ENCODE results near the genes FBLN5, ATXN3 and CHGA.

DNA sequence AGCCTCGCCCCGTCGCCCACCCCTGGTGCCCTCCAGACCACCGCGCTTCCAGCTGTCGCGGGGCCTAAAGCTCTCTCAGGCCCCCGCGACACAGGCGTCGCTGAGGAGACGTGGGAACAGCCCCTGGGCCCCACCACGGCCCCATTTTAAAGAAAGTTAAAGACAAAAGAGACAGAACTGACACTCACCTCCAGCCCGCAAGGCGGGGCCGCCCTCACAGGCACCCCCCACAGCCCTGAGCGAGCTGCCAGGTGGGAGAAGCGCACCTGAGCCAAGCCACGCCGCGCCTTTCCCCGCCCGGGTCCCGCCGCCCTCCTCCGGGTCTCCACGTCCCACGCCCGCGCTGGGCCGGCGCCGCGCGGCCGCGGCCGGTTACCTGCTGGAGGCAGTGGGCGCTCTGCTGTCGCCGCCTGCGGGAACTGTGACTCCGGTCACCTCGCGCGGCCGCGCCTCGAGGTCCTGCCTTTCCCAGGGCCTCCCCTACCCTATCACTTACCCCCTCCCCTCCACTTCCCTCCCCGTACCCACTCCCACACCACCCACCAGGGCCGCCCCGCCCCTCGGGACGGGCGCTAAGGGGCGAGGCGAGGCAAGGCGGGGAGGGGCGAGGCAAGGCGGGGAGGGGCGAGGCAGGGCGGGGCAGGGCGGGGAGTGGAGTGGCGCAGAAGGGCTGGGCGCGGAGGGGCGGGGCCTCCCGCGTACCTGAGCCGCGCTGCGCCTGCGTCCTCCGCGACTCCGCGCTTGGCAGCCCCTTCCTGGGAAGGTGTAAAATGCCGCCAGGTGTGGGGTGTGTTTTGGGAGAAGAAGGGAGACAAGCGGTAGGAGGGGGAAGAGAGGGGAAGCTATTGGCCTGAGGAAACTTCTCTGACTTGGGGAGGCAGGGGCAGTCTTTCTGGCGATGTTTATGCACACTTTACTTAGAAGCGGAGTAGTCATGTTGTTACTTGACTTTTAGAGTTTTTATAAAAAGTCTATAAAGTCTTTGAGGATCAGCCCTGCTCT is 31.0 kb downstream of the TC2N start:
- PRO-cap, 3 experiments, result no peak in any of the 3 experiments
- RAMPAGE, long total RNA, result no peak

GRCh38 chr14:91875562-91876055 is 8.3 kb upstream of the TC2N start:
- PRO-cap, 3 experiments, result no peak in any of the 3 experiments
- RAMPAGE, long total RNA, result no peak

GRCh38 chr14:91903215-91903656 is 35.9 kb upstream of the TC2N start:
- PRO-cap, 3 experiments, result no peak in any of the 3 experiments
- RAMPAGE, long total RNA, result no peak

GRCh38 chr14:91946892-91947758 is at the start of gene FBLN5:
Gene FBLN5, minus strand, starts transcription at chr14:91947694.
- PRO-cap, 3 experiments, result peak in 2 of 3 experiments; most common minus-strand start chr14:91947669 (in 1)
- RAMPAGE, long total RNA, result no peak

DNA sequence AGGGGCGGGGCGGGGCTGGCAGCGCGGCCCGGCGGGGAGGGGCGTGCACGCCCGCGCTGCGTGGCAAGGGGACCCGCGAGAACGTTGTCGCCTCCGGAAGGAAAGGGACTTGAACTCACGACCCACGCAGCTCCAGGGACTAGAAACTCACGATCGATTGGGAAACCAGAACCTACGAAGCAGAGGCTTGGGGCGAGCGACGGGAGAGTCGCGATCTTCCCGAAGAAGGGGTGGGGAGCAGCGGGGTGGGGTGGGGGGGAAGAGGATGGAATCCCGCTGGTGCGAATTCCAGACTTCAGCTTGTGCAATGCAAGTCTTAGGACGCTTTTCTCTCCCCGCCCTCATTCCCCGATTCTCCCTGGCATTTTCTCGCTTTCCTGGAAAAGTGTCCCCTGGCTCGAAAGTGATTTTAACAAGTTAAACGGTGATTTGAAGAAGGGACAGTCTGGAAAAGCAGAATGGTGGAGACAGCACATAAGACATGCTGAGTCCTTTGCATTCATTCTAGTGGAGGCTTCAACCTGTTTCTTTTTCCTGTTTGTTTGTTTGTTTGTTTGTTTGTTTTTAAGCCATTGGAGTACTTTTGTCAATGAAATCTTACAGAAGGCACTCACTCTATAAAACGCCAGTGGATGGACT is 384 bp upstream of the FBLN5 start:
- PRO-cap, 3 experiments, result no peak in any of the 3 experiments
- RAMPAGE, long total RNA, result no peak

- PRO-cap, 3 experiments, result peak in 2 of 3 experiments; most common plus-strand start chr14:92106689 (in 2); most common minus-strand start chr14:92106592 (in 1)
- RAMPAGE, long total RNA, result start-site peak on the minus strand at chr14:92106559-92106599, 479 and 312 reads in 2 replicates
These were observed at the start of gene ATXN3 for GRCh38 chr14:92106480-92106941. Gene ATXN3, minus strand, starts transcription at chr14:92106582.

GRCh38 chr14:92126735-92127551 is 5.2 kb downstream of the CPSF2 start:
- PRO-cap, 3 experiments, result no peak in any of the 3 experiments
- RAMPAGE, long total RNA, result no peak

- PRO-cap, 3 experiments, result no peak in any of the 3 experiments
- RAMPAGE, long total RNA, result no peak
These were observed 23.3 kb downstream of the SLC24A4 start for GRCh38 chr14:92346220-92346635.

GRCh38 chr14:92500516-92501358 is 12.8 kb upstream of the RIN3 start:
- PRO-cap, 3 experiments, result no peak in any of the 3 experiments
- RAMPAGE, long total RNA, result no peak

- PRO-cap, 3 experiments, result no peak in any of the 3 experiments
- RAMPAGE, long total RNA, result no peak
These were observed 26.1 kb downstream of the RIN3 start for GRCh38 chr14:92539305-92540395.

- PRO-cap, 3 experiments, result no peak in any of the 3 experiments
- RAMPAGE, long total RNA, result no peak
These were observed 36.3 kb downstream of the RIN3 start for GRCh38 chr14:92549839-92550319.

- PRO-cap, 3 experiments, result no peak in any of the 3 experiments
- RAMPAGE, long total RNA, result no peak
These were observed 46.9 kb downstream of the RIN3 start for GRCh38 chr14:92560450-92560821.

DNA sequence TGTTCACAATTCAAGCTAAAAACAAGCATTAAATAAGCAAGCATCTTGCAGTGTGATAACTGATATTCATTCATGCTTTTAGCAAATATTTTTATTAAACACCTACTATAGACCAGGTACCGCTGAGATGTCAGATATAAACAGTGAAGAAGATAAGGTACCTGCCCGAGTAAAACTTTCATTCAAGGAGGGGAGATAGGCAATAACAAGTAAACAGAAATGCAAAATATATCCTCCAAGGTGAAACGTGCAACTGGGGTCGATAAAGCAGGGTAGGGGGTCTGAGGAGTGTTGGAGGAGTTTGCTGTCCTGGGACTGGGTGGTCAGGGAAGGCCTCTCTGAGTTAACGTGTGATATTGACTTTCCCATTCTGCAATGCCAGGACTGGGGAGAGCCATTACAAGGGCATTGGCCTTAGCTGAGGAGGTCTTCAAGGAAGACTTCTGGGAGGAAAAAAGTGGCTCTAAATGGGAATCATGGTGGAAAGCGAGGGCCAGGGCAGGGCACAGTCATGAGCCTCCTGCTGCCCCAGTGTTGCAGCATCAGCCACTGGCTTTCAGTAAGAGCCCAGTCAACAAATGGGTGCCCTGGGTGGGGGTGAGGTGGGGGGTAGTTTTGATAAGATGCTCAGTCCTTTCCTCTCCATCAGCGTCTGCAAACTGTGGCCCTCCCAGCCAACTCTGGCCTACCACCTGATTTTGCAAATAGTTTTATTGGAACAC is 79.2 kb downstream of the LGMN start:
- PRO-cap, 3 experiments, result no peak in any of the 3 experiments
- RAMPAGE, long total RNA, result no peak

DNA sequence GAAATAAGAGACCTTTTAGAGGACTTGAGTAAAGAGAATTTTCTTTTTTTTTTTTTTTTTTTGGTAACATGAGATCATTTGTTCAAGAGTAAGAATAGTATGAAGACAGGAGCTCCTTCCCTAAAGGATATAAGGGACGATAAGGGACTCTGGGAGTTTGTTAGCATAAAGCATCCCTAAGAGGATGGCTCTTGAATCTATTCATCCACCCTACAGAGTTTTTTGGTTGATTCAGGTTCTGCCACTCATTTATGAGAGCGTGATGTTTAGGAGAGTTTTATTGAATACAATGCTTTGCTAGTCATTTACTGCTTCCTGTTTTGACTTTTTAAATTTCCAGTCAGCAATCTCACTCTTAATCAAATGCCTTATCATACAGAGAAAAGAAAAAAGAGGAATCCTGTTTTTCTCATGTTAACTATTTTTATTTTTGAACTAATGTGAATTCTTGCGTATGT is 21.9 kb upstream of the LGMN start:
- PRO-cap, 3 experiments, result no peak in any of the 3 experiments
- RAMPAGE, long total RNA, result no peak

GRCh38 chr14:92877892-92878170 is 45.1 kb upstream of the CHGA start:
- PRO-cap, 3 experiments, result no peak in any of the 3 experiments
- RAMPAGE, long total RNA, result no peak

GRCh38 chr14:92922796-92923832 is at the start of gene CHGA:
Gene CHGA, plus strand, starts transcription at chr14:92923150.
- PRO-cap, 3 experiments, result no peak in any of the 3 experiments
- RAMPAGE, long total RNA, result no peak

- PRO-cap, 3 experiments, result no peak in any of the 3 experiments
- RAMPAGE, long total RNA, result no peak
These were observed 8.4 kb downstream of the CHGA start for GRCh38 chr14:92931185-92931825.

DNA sequence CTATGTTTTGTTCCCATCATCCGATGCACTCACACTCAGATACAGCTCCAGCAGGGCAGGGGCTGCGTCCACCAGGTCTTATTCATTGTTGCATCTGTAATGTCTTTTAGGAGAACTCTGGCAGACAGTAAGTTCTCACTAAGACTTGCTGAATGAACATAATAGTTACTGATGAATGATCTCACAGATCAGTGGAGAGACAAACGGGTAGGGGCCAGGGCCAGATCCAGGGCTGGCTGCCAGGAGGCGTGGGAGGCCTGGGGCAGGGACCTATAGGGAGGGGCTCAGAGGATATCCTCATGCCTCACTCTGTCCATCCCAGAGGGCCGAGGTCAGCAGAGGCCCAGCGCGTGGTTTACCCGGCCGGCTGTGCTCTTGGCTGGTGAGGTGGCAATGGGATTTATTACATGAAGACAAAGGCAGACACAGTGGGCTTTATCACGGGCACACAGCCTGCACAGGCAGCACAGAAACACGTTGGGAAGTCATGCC is 85.4 kb downstream of the CHGA start:
- PRO-cap, 3 experiments, result no peak in any of the 3 experiments
- RAMPAGE, long total RNA, result no peak

- PRO-cap, 3 experiments, result no peak in any of the 3 experiments
- RAMPAGE, long total RNA, result no peak
These were observed 58.9 kb downstream of the ITPK1 start for GRCh38 chr14:93056897-93057095.

GRCh38 chr14:93073962-93075009 is 41.4 kb downstream of the ITPK1 start:
- PRO-cap, 3 experiments, result no peak in any of the 3 experiments
- RAMPAGE, long total RNA, result no peak

All from cerebellum (tissue), 5 donors.